NALM6 (cell line): ENCODE measurements around the gene OR2K2.

DNA sequence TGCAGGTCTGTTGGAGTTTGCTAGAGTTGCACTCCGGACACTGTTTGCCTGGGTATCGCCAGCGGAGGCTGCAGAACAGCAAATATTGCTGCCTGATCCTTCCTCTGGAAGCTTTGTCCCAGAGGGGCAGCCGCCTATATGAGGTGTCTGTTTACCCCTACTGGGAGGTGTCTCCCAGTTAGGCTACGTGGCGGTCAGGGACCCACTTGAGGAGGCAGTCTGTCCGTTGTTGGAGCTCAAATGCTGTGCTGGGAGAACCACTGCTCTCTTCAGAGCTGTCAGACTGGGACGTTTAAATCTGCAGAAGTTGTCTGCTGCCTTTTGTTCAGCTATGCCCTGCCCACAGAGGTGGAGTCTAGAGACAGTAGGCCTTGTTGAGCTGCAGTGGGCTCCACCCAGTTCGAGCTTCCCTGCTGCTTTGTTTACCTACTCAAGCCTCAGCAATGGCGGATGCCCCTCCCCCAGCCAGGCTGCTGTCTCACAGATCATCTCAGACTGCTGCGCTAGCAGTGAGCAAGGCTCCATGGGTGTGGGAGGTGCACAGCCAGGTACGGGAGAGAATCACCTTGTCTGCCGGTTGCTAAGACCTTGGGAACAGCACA lies 114.4 kb upstream of the PALM2AKAP2 start:
- PRO-cap = no peak

DNA sequence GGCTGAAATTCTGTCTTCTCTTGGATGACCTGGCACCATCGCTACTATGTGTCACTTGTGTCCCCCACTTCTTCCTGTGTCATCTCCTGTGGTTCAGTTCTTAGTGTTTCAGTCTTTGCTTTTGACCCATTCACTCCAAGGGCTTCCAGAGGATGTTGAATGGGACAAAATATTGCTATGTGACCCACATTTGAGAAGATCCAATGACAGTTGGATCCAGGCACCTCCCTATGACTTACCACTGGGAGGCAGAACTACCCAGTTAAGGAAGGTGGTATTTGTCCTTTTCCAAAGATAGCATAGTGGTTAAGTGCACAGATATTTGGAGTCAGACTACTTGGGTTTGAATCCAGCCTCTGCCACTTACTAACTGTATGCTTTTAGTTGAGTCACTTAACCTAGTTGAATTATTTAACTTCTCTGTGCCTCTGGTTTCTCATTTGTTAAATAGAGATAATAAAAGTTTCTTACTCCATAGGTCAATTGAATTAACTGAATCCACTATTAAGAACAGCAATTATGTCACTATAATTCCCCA lies 74.5 kb upstream of the PALM2AKAP2 start:
- PRO-cap = no peak

DNA sequence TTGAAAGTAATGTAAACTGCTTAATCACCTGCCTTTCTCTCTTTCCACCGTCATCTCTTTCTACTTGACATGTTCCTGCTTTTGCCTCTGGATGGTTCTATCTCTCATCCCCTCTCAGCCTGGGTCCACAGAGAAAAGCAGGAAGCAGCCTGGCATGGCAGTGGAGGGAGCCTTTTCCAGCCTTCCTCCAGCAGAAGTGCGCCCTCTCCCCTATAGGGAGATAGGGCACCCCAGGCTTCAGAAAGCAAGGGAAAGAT lies 11.2 kb downstream of the PALM2AKAP2 start:
- PRO-cap = no peak

DNA sequence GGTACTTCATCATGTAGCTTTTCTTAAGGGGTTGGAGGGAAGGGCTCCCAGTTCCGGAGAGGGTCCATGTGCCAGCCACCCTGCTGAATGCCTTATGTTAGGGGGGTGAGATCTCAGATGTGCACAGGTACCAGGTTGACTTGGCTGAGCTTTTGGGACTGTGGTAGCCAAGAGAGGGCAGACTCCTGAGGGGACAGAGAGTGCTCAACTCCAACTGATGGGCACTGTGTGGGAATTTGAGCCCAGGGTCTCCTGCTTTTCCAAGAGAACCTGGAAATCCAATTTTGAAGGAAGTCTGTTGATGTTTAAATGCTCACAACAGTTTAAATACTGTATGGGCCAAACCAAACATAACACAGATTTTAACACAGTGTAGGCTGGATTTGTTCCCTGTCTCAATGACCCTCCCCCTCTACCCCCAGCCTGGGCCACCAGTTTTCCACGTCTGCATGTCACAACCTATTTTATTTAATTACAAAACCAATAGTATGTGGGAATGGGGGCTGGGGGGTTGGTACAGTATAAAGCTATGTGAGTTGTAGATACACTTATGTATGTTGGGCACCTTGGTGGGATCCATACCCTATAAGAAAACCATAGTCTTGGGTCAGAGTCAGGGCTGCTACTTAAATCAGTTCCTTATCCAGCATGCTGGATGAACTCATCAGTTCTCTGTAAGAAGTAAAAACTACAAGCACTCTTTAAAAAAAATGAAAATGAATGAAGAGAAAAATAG lies 11.7 kb downstream of the PALM2AKAP2 start:
- PRO-cap = no peak

GRCh38 chr9:109797517-109798004 lies 17.6 kb downstream of the PALM2AKAP2 start:
- PRO-cap = no peak

DNA sequence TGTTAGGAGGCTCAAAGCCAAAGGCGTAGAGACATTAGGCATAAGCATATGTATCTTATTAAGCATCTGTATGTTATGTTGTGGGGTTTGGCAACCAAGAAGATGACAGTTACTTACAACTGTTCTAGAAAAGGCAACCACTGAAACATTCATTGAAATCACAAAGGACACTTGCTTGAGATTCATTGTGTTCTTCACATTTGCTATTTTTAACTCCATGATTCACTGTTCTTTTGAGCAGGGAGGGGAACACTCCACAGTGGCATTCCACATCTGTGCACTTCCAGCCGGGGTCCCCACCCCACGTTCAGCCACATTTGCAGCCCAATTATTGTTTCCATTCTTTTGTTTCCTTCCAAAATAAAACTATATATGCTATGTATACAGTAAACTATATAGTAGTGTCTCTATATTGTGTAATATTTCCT lies 107.1 kb downstream of the PALM2AKAP2 start:
- PRO-cap = no peak

- PRO-cap = no peak
Observed at GRCh38 chr9:109910527-109910986, 130.6 kb downstream of the PALM2AKAP2 start.

DNA sequence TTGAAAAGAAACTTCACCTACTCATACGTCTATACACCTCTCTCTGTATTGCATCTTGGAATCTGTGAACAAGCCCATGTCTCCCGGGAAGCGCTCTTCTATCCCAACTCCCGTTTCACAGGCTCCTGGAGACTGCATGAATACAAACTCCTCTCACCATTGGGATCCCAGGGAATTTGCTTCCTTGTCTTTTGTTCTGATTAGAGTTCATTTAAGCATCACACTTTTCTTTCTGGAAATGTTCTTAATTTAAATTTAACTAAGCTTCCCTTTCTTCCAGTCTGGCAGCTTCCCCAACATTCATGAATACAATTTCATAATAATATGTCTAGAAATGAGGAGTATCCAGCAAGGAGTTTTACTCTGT lies 157.8 kb downstream of the C9orf152 start:
- PRO-cap = no peak

- PRO-cap = no peak
Observed at GRCh38 chr9:110099191-110099792, 108.7 kb downstream of the C9orf152 start.

DNA sequence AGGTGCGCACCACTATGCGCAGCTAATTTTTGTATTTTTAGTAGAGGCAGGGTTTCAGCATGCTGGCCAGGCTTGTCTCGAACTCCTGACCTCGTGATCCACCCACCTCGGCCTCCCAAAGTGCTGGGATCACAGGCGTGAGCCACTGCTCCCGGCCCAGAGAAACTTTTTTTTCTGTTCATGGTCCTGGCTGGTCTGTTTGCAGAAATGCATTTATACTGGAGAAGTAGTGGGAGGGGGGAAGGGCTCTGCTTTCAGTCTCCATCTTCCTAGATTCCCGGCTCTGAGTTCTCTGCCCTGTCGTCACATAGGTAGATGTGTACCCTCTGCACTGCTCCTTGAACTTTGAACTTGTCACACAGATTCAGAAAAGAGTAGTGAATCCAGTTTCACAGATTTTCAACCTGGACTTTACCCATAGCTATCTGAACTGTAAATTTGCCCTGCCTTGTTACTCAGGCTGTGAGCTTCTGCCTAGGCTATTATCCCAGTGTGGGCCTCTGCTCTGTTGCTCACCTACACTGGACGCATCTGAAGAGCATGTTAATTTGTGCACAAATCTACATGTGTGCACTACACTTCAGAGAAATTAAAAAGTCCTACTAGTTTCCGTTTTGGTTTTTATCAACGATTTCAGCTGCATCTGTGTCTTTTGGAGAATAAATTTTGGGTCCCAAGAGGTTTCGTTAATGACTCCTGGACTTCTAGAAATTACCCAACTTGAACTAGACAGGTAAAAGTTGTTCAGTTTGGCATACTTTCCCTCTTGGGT lies 12.8 kb upstream of the C9orf152 start:
- PRO-cap = no peak

DNA sequence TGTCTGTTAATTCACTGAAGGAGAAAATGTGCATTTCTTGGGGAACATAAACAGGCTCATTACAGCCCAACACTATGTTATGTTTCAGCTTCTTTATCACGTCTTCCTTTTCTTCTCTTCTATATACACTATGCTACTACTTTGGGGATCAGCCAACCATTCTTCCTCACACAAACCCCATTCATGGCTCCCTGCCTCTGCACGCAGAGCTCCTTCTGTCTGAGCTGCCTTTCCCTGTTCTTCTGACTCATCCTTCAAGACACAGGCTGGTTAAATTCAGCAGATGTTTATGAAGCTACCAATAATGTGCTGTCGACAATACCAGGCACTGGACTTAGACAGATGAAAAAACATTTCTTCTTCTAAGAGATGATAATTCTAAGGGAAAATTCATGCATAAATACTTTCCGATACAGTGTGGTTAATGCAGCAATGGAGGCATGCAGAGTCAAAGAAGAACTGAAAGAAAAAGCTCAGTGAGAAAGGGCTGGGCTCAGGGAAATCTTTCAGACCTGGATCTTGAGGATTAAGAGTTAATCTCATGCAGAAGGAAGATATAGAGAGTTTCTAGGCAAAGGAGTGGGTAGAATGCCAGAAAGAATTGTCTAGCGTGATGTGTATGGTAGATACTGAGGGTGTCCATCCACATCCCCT lies 102.6 kb upstream of the TXNDC8 start:
- PRO-cap = no peak

DNA sequence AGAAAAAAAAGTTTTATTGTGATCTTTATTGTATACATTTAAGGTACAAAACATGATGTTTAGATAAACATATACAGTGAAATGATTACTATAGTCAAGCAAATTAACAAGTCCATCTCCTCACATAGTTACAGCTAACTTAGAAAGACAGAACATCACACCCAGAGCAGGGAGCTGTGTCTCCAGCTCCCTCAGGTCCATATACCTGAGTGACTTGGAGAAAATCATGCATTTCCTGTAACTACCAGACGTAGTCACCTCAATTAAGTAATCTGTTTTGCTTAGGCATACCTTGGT lies 75.9 kb downstream of the MUSK start:
- PRO-cap = no peak

DNA sequence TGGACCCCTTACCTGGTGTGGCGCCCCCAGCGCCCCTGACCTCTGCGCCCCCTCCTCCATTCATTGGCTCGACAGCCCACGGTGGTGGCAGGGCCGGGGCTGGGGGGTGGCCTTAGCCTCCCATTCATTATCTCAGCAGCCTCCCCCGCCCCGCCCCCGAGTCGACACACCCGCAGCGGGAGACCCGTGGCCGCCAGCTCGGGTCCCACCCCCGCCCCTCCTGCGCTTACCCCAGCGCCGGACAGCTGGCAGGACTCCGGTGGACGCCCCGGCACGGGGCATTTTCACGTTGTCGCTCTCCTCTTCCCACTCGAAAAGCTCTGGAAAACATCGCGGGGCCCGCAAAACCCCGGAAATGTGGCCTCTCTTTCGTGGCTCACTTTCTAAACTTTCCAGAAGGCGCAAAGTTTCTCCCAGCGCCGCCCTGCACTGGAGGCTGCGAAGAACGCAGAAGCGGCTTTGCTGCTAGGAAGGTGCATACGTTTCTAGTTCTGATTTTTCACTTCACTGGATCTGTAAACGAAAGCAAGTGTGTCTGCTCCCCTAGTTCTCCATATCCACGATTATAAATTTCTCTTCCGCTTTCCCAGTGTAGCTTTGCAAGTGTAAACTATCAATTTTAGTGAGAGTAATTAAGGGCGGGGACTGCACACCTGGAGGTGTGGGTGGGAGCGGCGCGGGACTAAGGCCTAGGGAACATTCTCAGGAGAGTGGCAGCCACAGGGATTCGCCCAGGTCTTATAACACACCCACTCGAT lies 549 bp upstream of the LPAR1 start:
- PRO-cap = no peak

DNA sequence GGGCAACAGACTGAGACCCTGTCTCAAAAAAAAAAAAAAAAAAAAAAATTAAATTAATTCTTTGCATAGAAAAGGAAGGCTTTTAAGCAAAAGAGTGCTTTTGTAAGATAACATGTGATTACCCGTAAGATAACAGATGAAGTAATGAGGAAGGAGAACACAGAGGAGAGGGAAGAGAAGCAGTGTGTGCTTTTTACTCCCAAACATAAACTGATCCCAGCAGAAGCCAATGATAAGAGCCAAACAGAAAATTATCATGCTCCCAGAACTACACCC lies 42.2 kb downstream of the OR2K2 start:
- PRO-cap = no peak

DNA sequence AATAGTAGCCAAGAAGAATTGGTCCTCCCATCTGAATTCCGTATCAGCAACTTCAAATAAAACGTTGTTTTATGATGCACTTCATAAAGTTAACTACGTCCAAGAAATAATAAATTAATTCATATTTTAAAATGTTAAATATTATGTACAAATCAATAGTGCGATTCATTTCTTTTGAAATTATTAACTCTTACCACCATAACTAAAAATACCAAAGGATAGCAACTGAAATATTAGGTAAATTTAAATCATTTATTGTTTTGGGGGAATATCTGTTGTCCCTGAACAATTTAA lies at the start of gene OR2K2:
OR2K2 (minus strand) TSS at position 93 of the 294 bp plus-strand sequence.
- PRO-cap = no peak

- PRO-cap = no peak
Observed at GRCh38 chr9:111436866-111437454, 47.2 kb downstream of the ECPAS start.

DNA sequence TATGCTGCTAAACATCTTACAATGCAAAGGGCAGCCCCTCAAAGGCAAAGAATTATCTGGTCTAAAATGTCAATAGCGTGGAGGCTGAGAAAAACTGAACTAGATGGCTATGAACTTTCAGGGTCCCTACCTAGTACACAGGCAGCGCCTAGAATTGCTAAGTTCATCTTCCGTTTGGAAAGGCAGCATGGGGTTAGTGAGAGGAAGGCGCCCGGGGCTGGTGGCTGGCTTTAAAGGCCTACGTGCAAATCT lies 463 bp upstream of the DNAJC25 start:
- PRO-cap = no peak

DNA sequence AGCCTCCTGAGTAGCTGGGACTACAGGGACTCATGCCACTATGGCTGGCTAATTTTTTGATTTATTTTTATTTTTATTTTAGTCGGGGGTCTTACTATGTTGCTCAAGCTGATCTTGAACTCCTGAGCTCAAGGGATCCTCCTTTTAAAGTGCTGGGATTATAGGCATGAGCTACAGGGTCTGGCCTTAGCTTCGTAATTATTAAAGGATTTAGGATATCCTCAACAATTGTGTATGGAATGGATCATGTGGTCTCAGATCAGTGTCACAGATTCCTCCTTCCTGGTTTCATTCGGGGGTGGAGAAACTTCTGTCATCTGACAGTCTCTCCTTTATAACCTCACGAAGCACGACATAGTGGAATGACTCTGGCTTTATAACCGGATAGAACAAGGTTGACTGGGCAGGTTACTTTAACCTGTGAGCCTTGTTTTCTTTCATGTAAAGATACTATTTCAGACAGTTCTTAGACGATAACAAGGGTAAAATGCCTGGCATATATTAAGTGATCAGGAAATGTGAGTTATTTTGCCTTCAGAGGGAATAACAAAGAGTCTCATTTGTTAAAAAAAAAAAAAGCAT lies 4.4 kb upstream of the GNG10 start:
- PRO-cap = no peak

DNA sequence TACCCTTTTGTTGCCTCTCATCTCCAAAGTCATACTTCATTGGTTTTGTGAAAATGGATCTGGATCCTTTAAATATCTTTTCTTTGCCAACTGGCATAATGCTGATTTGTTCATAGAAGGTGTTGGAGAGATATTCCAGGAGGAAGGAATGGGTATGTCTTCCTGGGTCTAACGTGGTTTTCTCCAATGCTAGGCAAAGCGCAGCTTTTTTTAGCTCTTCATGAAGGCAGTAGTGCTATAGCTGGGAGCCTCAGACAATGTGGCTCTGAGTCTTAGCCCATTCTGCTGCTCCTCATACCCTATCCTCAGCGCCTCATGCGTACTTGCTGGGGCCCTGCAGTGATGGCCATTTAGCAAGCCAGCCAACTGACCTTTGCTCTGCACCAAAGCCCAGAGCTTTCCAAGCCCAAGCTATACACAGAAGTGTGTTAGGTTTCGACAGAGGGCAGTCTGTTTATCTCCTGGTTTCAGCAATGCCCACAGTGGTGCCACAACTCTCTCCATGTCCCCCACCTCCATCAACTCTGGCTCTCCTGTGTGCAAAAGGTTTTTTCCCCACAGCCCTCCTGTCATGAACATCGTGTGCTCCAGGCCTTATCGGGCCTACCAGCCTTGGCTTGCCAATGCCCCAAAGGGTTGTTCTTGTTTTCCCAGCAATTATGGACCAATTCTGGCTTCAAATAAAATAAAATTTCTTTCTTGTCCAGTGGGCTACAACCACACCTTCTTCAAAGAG lies 16.8 kb downstream of the GNG10 start:
- PRO-cap = no peak

- PRO-cap = no peak
Observed at GRCh38 chr9:111898232-111899124, 1.9 kb downstream of the UGCG start.